ENCODE measurements around a stretch of chr17.

DNA sequence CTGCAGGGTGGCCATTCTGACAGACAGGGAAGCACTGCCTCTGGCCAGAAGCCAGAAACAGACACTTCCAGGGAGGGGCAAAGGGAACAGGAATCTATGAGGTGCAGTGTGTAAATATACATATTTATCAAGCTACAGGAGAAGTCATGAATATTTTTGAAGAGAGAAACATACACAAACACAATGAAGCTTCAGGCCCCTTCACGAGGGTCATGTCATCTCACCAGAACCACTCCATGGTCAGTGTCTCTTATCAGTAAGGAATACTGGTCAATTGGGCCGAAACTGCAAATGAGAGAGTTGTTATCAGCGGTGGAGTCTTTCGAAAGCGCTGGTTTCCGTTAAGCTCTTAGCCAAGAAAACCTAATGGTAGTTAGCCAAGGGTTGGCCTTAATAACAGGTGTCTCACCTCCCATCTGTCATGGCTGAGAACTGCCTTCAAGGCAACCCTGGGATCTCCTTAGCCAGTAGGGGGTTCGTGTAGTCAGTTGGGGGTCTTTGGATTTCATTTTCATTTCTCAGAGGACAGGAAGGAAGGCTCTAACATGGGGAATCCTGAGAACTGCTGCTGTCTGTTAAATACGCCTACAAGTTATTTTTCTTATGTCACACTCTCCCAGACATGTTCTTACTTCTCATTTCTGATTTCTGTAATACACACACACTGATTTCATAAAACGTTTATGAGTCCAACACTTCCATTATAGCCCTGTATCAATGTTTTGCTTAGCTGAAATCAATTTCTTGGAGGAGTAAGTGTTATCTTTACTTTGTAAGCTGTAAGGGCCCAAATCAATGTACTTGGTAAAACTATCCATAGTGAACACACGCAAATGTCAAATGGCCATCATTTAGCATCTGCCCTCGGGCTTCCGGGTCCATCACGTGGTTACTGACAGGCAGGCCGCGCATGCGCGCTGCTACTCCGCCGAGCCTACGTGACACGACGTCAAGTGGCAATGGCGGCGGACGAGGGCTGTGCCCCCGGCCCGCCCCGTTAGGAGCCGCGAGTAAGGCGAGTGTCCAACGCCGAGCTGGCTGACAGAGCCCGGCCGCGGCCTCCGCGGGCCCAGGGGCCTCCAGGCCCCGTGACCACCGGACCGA is 925 bp upstream of the NARF start:
- PRO-cap = bidirectional peak, plus-strand start at position 959 of the sequence, minus-strand start at position 860 of the sequence

DNA sequence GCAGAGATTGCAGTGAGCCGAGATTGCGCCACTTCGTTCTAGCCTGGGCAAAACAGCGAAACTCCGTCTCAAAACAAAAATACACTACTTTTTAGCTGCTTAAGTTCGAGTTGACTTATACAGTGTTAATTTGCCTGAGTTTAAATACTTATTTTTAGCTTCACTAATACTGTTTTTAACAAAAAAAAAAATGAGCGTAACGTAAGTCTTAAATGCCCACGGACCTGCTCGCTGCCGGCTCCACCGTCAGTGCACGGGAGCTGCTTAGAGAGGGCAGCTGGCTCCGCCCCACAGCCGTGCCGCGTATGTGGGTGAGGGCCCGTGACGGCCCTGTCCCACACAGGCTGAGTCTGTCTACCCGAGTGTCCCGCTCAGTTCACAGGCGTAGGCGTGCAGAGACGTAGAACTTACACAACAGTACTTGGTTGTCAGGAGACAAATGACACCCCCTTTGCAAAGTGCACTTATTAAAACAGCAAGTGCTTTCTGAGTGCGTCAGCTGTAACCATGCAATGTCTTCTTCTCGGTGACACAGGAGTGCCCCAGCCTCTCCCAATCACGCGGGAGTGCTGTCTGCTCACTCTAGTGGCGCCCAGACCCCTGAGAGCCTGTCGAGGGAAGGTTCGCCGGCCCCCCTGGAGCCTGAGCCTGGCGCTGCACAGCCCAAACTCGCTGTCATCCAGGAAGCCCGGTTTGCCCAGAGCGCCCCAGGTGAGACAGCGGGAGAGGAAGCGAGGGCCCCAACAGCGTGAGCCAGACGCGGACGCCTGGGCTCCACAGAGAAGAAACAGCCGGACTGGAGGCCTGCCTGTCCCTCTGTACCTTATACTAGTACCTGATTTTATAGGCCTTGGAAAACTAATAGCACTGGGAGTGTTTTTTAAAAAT is 64.2 kb downstream of the FOXK2 start:
- PRO-cap = no peak

DNA sequence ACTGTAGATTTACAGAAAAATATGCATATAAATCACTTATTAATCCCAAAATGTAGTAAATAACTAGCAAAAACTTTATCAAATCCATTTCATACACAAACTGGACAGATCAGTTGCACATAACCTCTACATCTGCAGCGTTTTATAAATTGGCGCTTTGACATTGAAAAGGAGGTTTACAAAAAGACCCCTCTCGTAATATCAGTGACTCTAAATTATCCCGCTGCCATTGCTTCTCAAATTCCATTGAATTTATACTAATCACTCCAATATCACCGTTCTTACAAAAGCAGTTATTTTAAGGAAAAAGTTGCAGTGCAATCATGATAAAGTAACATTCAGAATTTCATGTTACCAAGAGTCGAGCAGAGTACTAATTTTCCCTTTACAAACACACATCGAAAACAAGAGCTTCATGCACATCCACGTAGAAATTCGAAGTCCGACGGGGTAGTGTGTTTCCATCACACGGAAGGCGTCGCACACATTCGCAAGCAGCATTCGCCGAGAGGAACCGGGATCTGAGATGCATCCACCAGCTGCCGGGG is 9.1 kb upstream of the WDR45B start:
- PRO-cap = no peak

- PRO-cap = no peak
Measured at GRCh38 chr17:82789326-82789676, 37.4 kb downstream of the TBCD start.

DNA sequence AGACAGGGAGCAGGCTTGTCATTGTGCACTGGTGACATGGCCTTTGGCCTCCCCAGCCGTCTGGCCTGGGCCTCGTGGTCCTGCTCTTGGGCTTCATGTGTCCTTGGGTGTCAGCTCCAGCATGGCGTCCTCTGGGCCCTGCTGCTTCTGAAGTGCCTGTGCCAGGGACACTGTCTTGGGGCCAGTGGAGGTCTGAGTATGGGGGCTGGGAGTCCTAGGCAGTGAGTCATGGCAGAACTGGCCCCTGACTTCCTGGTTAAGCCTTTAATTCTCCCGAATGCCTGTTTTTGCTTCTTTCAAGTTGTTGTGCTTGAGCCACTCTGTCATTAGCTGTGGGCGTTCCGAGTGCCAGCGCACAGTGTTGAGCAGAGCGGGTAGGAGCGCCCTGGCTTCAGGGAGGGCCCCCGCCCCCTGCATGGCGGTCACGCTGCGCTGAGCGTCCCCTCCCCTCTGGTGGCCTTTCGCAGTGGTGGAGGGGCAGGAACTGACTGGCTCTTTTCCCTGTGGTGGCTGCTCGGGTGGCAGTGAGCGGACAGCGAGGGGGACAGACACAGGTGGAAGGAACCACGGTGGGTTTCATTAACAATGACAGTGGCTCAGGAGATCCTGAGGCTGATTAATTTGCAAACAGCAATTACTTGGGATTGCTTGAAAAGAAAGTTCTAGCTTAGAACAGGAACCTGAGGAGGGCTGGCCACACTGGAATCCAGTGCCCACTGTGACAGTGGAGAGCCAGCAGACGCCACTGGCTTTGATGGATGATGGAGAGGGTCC is 20.2 kb upstream of the ZNF750 start:
- PRO-cap = no peak

DNA sequence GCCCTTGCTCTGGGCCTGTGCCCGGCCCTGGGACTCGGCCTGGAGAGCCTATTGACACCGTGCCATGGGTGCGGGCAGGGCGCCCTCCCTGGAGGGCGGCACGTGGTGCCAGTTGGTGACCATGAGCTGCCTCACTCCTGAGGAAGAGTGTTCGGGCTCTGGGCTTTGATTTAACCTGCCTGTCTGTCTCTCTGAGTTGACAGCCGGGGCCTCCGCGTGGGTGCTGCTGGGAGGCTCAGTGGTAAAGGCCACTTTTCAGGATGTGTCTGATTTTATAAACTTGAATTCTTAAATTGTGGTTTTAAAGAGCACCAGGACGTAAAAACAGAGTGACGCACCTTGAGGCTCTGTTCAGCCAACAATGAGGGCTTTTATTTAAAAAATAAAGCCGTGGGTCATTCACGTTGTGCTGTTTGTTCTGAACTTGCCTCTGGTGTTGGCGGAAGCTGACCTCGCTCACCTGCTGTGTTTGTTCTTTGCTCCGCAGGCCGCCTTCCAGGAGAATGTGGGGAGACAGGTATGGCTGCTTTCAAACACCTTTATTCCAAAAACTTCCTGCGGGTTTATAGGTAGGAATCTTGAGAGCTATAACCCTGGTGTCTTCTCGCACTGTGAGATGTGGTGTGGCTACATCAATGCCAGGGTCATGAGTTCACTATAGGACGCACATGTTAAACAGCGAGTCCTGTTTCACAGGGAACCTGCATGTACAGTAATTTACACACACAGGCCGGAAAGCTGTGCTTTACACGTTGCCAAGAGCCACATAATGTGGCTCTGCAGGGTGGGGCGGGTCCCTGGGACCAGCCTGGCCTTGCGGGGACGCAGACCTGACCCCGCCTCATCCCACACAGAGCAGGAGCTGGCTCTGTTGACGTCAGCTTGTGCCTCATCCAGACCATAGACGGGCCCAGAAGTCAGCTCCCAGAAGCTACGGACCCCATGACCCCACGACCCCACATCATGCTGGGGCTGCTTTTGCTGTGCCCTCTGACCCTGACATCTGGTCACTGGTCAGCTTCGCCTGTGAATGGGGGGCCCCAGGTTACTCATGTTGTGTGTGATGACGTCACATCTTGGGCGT is 49.7 kb upstream of the ZNF750 start:
- PRO-cap = no peak

DNA sequence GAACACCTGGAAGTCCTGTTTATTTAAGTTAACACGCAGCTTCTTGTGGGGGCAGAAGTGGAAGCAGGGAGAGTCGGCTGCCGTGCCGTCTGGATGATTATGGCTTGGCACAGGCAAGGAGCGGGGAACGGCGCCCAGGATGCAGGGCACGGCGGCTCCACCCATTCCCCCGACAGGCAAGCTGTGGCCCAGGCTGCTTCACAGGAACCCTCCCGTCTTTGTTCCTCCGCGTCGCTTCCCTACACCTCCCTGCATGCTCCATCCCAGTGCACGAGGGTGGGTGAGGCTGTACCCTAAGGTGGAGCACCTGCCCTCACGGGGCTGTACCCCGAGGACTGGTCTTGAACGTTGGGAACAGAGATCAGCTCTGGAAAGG is 40.9 kb downstream of the B3GNTL1 start:
- PRO-cap = no peak

DNA sequence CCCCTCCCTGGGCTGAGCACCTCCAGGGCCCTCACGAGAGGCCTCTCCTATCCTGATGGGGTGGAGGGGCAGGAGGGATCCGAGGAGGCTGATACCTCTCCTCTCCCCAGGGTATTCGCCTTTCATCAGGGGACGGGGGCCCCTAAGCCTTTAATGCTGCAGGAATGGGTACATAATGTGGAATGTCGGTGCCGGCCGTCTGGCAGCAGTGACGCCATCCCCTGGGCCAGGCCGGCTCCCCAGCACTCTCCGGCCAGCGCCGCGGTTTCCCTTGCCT is 8.0 kb downstream of the METRNL start:
- PRO-cap = no peak

- PRO-cap = no peak
Measured at GRCh38 chr17:83093745-83093973, 14.2 kb downstream of the METRNL start.

- PRO-cap = no peak
Measured at GRCh38 chr17:83100156-83100944, 20.9 kb downstream of the METRNL start.

DNA sequence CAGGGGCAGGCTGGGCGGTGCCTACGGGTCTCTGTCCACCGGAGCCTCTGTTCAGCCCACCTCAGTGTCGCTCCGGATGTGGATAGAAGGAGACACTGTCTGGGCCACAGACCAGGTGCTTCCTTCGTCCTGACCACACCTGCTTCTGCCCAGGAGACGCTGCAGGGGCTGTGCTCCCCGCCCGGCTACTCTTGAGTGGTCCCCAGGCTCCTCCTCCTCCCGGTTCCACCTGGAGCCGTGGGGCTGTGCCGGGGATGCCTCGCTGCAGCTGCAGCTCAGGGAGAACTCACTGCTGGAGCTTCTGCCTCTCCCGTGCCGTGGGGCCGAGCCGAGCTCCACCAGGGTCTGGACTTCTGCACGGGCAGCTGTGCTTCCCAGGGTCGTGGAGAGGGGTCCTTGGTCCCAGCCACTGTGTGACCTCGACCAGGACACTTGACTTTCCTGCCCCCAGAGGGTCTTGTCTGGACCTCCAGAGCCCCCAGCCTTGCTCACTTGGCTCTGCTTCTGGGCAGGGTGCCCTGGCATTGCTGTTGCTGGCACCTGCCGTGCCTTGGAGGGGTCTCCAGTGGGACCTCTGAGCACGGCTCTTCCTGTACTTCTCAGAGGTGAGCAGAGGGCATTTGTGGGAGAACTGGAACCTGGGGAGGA is 21.7 kb downstream of the METRNL start:
- PRO-cap = no peak

GRCh38 chr17:83104441-83105163 is 25.2 kb downstream of the METRNL start:
- PRO-cap = no peak

DNA sequence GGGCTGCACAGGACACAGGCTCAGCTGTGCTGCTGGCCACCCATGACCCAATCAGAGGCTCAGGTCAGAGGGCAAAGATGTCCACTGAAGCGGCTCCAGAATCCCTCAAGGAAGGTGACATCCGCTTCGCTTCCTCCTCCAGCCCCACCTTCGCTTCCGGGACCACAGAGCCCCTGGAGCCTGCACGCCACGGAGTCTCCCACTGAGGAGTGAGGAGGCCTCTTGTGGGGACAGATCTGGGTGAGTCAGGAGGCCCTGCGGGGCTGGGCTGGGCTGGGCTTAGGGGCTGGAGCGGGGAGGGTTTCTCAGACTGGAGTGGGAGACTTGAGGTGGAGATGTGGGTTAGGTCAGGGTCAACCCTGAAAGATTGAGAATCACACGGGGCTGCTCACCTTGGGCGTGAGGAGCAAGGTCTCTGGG is 115.6 kb downstream of the METRNL start:
- PRO-cap = no peak